Zone of skin (tissue), 1 donor: Measurements from ENCODE around the gene TNFRSF13B.

GRCh38 chr17:16398436-16399138 lies 16.8 kb upstream of the TRPV2 start:
- RRBS = no CpG with 5 or more reads among the region's 8 CpGs

GRCh38 chr17:16439798-16440654 lies 24.7 kb downstream of the TRPV2 start:
- RRBS = no CpG with 5 or more reads among the region's 12 CpGs

DNA sequence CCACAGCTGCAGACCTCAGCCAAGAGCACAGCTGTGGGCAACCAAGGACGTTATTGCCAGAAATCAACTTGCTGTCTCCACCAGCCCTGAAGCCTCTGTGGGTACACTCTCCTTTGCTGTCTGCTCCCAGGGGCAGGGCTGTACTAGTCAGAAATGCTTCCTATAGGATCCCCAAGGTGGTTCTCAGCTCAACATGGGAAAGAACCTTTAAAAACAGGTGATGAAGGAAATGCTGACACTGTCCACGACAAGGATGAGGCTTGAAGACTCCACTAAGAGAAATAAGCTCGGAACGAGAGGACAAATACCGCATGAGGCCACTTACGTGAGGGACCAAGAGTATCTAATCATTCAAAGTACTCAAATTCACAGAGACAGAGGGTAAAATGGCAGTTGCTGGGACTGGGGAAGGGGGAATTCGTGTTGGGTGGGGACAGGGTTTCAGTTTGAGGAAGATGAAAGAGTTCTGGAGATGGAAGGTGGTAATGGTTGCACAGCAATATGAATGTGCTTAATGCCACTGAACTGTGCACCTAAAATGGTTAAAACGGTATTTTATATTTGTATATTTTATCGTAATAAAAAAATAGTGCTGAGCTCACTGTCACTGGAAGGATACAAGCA lies 20.4 kb downstream of the LRRC75A start:
- RRBS = no CpG with 5 or more reads among the region's 9 CpGs

- RRBS = 84% methylated on average over 2 of the region's 9 CpGs
Observed at GRCh38 chr17:16478658-16479159, 13.3 kb downstream of the LRRC75A start.

DNA sequence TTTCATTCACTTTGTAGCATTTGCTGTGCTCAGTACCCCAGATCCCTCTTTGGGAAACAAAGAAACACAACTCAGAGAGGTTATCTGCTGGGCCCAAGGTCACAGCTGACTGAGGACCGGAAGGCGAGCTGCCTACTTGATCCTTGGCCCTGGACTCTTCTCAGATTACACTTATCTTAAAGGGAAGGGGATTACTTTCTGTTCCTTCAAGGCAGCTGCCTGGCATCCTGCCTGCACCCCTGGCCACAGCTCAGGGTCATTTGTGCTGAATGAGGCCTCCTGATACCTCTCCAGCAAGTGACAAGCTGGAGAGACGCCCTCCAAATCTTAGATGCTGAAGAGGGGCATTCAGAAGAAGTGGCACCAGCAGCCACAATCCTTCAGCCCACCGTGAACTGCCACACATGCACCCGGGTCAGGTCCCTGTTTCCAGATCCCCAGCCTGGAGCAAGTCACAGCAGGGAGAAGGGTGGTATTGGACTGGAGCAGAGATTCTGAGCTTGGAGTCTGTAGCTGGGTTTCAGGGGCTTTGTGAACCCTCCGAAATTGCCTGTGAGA lies 3.4 kb downstream of the LRRC75A start:
- RRBS = no CpG with 5 or more reads among the region's 6 CpGs

- RRBS = 2% methylated on average over 17 of the region's 34 CpGs
Observed at GRCh38 chr17:16490984-16491730, 836 bp downstream of the LRRC75A start.

DNA sequence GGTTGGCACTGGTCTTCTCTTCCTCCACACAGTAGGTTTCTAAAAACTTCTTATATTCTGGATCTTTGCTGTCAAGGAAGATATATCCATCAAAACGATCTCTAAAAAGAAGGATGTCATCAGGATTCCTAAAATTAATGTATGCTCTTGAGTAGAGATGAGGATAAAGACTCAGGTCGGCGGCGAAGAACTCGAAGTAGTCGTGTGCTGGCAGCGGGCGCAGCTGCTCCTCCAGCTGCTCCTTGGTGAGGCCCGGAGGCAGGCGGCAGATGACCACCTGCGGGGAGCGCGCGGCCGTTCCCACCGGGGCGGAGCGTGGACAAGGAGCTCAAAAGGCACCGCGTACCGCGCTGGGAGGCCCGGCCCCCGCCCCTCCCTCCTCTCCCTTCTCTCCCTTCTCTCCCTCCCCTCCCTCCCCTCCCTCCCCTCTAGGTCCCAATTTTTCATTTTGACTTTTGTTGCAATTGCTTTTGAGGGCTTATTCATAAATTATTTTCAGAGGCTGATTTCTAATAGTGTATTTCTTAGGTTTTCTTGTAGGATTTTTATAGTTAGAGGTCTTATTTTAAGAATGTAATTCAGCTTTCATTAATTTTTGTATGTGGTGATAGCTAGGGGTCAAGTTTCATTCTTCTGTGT lies 56.6 kb downstream of the CCDC144A start:
- RRBS = no CpG with 5 or more reads among the region's 24 CpGs

- RRBS = 90% methylated on average over 5 of the region's 14 CpGs
Observed at GRCh38 chr17:16971912-16972431, at the start of gene TNFRSF13B. TSS of gene TNFRSF13B (minus strand) at chr17:16972118.

- RRBS = no CpG with 5 or more reads among the region's 7 CpGs
Observed at GRCh38 chr17:16979674-16980222, 7.8 kb upstream of the TNFRSF13B start.

DNA sequence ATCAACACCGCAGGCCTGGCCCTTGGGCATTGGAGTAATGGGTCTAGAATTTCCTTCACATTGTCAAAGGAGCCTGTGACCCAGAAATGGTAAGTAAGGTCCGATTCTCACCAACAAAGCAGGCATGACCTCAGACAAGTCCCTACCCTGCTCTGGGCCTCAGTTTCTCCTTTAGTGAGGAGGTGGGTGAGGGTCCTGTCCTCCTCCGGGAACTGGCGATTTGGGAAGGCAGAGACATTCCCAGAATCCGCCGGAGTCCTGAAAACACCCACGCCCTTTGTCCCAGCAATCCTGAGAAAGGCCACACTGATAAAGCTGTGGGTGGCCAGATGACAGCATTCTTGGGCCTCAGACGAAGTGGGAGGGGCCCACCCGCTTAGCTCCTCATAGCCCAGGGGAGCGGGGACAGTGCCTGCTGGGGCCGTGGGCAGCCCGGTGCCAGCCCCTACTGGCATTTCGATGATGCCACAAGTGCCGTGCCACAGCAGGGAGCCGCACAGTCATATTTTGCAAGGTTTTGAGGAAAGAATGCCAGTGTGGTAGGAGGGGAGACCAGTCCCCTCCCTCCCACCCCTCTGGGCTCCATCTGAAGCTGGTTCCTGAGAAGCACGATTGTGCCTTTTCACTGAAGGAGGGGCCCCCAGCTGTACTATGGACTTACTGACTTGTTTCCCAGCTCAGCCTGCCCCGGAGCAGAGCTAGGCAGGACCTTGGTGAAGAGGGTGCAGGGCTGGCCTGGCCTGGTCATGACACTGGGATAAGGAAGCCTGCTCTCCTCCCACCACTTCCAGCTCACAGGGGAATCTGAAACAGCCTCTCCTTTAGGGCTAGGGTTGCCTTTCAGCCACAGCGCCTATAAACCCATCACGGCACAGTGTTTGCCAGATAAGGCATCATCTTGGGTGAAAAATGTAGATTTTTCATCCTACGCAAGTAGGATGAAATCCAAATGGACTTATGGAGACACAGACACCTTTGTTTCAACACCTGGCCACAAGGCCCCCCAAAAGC lies 20.9 kb upstream of the MPRIP start:
- RRBS = 86% methylated on average over 2 of the region's 20 CpGs

- RRBS = no CpG with 5 or more reads among the region's 3 CpGs
Observed at GRCh38 chr17:17093794-17094062, 51.5 kb downstream of the MPRIP start.

- RRBS = no CpG with 5 or more reads among the region's 7 CpGs
Observed at GRCh38 chr17:17110313-17111085, 68.2 kb downstream of the MPRIP start.

- RRBS = no CpG with 5 or more reads among the region's 5 CpGs
Observed at GRCh38 chr17:17258960-17259467, 22.0 kb downstream of the COPS3 start.

DNA sequence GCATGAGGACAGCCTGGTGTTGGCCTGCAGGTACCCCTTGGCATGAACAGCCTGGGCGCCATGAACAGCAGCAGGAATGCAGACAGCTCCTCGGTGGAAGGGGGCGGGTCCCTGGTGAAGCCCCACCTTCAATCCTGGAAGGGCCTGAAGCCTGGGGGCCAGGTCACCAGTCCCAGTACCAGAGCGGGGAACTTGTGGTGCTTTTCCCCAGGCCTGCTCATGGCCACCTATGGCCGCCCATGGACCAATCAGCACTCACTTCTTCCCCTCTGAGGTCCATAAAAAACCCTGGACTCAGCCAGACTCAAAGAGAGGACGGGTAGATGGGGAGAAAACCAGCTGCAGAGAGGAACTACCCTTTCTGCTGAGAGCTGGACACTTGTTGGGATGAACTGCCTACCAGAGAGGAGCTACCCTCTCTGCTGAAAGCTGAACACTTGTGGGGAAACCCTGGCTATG lies 2.0 kb upstream of the NT5M start:
- RRBS = no CpG with 5 or more reads among the region's 6 CpGs

- RRBS = 24% methylated on average over 2 of the region's 26 CpGs
Observed at GRCh38 chr17:17413761-17414852, 62.7 kb upstream of the MED9 start.

DNA sequence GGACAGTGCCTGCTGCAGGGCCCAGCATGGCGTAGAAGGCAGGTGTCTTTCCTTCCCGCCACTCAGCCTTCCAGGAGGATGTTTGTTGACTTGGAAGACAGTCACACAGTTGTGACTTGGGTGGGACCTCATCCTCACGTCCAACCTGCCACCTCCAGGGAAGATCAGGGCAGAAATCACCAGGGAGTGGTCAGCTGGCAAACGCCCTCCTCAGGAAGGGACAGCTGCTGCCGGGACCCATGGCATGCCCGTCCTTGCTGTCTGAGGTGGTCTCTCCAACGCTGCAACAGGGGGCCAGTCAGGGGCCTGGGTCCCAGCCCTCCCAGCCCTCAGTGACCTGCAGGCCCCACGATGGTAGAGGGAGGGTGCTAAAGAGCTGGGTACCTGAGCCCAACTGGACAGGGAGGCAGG lies 41.6 kb upstream of the RASD1 start:
- RRBS = no CpG with 5 or more reads among the region's 8 CpGs

DNA sequence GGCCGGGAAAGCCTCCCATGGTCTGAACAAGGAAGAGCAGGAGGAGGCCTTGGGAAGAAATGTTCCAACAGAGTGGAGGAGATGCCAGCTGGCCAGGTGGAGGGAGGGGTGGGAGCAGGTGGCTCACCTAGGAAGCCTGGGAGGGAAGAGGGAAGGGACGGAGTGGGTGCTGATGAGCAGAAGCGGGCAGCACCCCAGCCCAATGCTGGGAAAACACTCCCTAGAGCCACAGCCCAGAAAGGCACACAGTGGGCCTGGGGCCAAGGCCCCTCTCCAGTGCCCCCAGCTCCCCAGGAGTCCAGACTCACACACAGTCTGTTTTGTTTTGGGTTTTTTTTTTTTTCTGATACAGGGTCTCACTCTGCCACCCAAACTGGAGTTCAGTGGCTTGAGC lies 20.1 kb downstream of the PEMT start:
- RRBS = no CpG with 5 or more reads among the region's 3 CpGs

- RRBS = no CpG with 5 or more reads among the region's 9 CpGs
Observed at GRCh38 chr17:17582227-17582672, 9.3 kb downstream of the PEMT start.

- RRBS = 2% methylated on average over 37 of the region's 55 CpGs
Observed at GRCh38 chr17:17682676-17683311, 1.5 kb downstream of the RAI1 start.

DNA sequence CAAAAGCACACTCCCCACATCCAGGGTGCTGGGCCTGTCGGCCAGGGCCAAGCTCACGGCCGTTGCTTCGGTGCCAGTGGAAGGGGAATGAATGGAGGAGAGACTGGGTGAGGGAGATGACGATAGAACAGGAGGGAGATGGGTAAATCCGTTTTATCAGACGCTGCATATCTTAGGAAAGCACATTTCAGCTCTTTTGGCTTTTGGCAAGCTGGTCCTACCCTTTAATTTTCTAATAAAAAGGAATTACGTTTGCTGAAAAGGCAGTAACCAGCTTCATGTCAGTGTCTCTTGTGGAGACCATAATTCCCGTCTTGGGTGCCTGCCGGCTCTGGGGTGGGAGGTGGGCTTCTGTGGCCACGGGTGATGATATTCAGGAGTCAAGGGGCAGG lies 60.5 kb downstream of the RAI1 start:
- RRBS = no CpG with 5 or more reads among the region's 11 CpGs